Gastroesophageal sphincter (tissue), 4 donors: ENCODE data around the genes PTGS1, OR1L1, OR1L4, OR5C1 and RABGAP1.

DNA sequence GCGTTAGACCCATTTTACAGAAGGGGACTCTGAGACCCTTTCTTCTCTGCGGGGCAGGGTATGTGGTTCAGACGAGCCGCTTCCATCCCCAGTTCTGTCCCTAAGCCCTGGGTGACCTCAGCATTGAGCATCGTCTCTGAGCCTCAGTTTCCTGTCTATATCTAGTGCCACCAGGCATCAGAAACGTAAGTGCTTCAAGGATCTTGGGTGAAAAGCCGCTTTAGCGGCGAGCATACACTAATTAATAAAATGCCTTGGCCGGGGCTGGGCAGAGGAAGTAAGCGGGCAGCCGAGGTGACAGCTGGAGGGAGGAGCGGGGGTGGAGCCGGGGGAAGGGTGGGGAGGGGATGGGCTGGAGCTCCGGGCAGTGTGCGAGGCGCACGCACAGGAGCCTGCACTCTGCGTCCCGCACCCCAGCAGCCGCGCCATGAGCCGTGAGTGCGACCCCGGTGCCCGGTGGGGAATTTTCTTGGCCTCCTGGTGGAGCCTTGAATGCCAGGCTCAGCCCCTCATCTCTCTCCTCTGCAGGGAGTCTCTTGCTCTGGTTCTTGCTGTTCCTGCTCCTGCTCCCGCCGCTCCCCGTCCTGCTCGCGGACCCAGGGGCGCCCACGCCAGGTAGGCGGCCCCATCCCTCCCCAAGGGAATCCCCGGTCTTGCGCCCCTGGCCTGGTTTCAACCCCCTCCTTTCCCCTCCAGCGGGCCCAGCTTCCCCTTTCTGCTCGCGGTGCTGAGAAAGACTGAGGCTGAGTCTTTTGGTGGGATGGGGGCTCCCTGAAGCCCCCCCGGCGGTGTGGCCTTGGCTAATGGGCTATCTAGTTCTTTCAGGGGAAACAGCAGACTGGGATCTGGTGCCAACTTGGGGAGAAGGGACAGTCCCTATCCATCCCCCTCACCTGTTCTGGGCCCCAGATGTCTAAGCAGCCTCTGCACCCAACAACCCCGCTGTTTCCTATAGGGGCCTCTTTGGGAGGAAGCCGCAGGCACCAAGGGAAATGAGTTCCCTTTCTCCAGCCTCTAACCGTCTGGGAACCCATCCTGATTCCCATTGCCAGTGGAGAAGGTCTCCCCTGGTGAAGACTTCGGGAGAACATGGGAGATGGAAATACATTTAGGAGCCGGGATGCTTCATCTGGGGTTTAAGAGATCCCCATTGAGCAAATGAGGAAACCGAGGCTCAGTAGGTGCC, at the start of gene PTGS1:
Gene PTGS1 (plus strand): TSS at position 367 of the 1,186 bp plus-strand sequence.
- PRO-cap: bidirectional peak, plus-strand start at position 397 of the sequence, minus-strand start at position 214 of the sequence
- RAMPAGE, long total RNA, 4 experiments: start-site peak on the plus strand in 4 of 4 experiments, centred at positions 368 to 399 of the sequence, 19 to 115 reads per replicate

DNA sequence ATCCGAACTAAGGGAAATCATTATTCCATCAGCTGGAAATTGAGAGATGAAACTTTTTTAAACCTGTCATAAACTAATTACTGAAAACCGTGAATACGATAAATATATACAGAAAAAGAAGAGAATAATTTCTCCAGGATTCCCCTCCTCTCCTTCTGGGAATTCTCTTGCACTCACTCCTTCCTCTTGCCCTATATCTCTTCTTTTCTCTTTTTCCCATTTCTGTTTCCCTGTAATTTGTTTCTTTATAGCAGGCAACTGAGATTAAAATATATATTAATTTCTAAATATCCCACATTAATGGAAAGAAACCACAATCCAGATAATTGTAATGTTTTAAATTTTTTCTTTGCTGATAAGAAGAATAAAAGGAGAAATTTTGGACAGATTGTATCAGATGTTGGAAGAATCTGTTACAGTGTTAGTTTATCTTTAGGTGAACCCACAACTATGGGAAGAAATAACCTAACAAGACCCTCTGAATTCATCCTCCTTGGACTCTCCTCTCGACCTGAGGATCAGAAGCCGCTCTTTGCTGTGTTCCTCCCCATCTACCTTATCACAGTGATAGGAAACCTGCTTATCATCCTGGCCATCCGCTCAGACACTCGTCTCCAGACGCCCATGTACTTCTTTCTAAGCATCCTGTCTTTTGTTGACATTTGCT, at the start of gene OR1L1:
Gene OR1L1 (plus strand): TSS at position 451 of the 667 bp plus-strand sequence.
- PRO-cap: no peak
- RAMPAGE, long total RNA, 4 experiments: no peak in any of the 4 experiments

- PRO-cap: no peak
- RAMPAGE, long total RNA, 4 experiments: no peak in any of the 4 experiments
Observed at GRCh38 chr9:122723676-122724100, at the start of gene OR1L4. OR1L4 (plus strand) TSS chr9:122723990.

DNA sequence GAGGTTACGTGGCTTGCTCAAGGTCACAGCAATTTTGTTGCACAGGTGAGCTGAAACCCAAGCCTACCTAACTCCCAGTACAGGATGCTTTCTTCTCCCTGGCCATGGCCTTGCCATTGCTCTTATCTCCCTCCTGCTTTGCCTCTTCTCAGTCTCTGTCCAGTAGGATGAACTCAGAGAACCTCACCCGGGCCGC, at the start of gene OR5C1:
Gene OR5C1 (plus strand): TSS at position 168 of the 196 bp plus-strand sequence.
- PRO-cap: no peak
- RAMPAGE, long total RNA, 4 experiments: no peak in any of the 4 experiments

DNA sequence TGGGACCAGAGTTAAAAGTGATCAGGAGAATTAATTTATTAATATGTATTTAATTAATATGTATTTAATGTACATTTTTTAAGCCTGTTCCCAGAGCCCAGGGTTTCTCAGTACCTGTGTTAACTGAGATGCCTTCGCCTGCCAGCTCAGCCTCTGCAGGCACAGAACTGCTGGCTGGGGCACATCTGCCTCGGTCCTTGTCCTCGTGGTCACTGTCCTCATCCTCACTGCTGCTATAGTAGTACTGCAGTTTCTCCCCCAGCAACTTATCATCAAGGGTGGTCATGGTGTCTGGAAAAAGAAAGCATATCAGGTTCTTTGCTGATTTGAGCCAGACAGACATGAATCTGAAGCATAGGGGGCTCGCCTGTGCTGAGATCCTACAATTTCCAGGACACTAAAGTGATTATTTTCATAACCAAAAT, 1.9 kb downstream of the PDCL start:
- PRO-cap: no peak
- RAMPAGE, long total RNA, 4 experiments: no peak in any of the 4 experiments

DNA sequence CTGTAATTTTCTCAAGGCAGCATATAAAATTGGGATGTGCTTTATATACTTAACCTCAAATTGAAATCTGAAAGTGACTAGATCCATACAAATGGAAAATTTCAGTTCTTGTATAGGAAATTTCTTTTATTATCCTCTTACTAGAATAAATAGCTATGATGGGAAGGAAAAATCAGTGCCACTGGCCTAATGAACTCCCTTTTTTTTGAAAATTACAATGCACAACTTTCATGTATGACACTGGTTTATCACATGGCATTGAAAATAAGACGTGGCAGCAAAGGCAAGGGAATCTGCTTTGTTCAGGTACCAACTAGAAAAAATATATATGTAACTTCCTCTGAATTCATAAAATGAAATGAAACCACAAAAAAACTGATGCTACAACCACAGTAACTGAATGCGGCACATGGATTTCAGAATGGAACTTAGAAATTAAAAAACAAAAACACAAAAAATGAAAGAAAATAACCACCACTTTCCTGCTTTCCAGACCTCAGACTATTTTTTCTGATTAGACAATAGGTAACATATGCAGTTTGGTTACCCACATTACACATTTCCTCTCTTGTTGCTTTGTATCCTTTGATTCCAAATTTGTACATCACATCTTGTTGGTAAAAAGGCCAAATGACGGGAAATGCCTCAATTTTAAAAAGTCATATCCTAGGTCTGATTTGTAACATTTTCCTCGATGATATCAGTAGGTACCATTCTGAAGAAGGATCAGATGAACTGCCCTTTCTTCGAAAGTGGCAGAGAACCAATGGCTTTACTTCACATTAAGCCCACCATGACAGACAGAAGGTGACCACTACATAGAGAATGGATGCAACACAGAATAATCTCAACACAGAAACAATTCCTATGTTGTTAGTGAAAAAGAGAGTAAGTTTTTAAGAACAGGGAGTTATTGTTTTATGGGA, 18.0 kb upstream of the PDCL start:
- PRO-cap: no peak
- RAMPAGE, long total RNA, 4 experiments: no peak in any of the 4 experiments

DNA sequence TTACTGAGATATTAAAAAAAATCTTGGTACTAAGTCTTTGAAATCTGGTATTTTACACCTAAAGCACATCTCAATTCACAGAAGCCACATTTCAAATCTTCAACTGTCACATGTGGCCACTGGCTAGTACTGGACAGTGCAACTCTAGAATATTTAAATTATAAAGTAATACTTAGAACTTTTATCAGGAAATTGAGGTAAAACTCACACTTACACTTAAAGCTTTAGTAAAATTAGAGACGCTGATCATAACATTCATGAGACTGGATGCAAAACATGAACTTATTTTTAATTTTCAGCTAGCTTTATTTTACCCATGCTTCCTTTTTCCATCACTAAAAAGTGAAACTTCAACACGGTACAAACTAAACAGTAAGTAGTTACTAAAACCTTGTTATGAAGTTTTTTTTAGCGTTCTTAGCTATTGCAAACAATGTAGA, 2.2 kb downstream of the RC3H2 start:
- PRO-cap: no peak
- RAMPAGE, long total RNA, 4 experiments: no peak in any of the 4 experiments

GRCh38 chr9:122904415-122904746, 778 bp downstream of the RC3H2 start:
- PRO-cap: unidirectional peak, plus-strand start at chr9:122904677
- RAMPAGE, long total RNA, 4 experiments: no peak in any of the 4 experiments

- PRO-cap: bidirectional peak, plus-strand start at chr9:122941020, minus-strand start at chr9:122940778; bidirectional peak, plus-strand start at chr9:122941258, minus-strand start at chr9:122941248
- RAMPAGE, long total RNA, 4 experiments: start-site peak on the plus strand in 2 of 4 experiments, at chr9:122941025-122941062 at its widest, 102 to 126 reads per replicate
Observed at GRCh38 chr9:122940284-122941461, at the start of gene RABGAP1. RABGAP1 (plus strand) TSS chr9:122941020.

- PRO-cap: no peak
- RAMPAGE, long total RNA, 4 experiments: no peak in any of the 4 experiments
Observed at GRCh38 chr9:122954110-122954596, 13.3 kb downstream of the RABGAP1 start.

DNA sequence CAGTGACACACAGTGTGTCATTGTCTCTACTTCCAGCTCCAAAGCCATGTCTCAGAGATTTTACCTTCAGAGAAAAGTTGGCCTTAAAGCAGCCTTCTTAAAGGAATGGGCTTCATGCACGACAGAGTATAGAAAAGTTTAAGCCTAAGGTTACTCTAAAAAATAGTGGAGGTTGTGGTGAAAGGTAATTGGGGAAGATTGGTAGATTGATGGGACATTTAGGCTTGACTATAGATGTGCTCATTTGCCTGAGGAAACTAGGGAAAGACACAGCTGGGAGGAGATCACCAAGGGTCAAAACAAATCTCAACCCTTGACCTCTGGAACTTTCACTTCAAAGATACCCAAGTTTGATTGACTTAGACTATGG, 19.1 kb downstream of the RABGAP1 start:
- PRO-cap: no peak
- RAMPAGE, long total RNA, 4 experiments: no peak in any of the 4 experiments

- PRO-cap: no peak
- RAMPAGE, long total RNA, 4 experiments: no peak in any of the 4 experiments
Observed at GRCh38 chr9:123071431-123071999, 38.0 kb downstream of the GPR21 start.

GRCh38 chr9:123099206-123099873, 65.9 kb downstream of the GPR21 start:
- PRO-cap: no peak
- RAMPAGE, long total RNA, 4 experiments: no peak in any of the 4 experiments

GRCh38 chr9:123222224-123222529, 46.2 kb downstream of the STRBP start:
- PRO-cap: no peak
- RAMPAGE, long total RNA, 4 experiments: no peak in any of the 4 experiments

DNA sequence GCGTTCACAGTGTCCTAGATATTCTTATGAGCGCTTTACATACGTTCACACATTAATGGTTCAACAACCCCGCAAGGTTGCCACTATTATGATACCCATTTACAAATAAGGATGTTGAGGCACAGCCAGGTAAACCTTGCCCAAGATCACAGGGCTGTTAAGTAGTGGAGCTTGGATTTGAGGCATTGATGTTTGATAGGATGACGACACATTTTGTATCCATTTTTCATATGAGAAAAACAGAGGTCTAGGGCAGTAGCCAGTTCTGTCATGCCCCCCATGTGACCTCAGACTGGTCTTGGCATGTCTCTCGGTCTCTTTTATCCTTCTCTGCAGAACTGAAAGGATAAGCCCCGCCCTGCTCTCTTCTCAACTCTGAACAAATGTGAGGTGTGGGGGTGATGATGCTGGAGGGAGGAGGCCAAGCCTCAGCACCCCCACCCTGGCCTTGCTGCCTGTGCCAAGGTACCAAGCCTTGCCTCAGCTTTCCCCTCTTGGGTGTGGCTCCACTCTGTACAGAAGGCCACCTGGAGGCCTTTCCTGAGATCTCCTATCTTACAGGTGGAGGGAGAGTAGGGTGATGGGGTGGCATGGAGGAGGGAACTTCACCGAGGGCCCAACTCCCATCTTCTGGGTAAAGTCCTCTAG, 19.6 kb upstream of the CRB2 start:
- PRO-cap: no peak
- RAMPAGE, long total RNA, 4 experiments: no peak in any of the 4 experiments

DNA sequence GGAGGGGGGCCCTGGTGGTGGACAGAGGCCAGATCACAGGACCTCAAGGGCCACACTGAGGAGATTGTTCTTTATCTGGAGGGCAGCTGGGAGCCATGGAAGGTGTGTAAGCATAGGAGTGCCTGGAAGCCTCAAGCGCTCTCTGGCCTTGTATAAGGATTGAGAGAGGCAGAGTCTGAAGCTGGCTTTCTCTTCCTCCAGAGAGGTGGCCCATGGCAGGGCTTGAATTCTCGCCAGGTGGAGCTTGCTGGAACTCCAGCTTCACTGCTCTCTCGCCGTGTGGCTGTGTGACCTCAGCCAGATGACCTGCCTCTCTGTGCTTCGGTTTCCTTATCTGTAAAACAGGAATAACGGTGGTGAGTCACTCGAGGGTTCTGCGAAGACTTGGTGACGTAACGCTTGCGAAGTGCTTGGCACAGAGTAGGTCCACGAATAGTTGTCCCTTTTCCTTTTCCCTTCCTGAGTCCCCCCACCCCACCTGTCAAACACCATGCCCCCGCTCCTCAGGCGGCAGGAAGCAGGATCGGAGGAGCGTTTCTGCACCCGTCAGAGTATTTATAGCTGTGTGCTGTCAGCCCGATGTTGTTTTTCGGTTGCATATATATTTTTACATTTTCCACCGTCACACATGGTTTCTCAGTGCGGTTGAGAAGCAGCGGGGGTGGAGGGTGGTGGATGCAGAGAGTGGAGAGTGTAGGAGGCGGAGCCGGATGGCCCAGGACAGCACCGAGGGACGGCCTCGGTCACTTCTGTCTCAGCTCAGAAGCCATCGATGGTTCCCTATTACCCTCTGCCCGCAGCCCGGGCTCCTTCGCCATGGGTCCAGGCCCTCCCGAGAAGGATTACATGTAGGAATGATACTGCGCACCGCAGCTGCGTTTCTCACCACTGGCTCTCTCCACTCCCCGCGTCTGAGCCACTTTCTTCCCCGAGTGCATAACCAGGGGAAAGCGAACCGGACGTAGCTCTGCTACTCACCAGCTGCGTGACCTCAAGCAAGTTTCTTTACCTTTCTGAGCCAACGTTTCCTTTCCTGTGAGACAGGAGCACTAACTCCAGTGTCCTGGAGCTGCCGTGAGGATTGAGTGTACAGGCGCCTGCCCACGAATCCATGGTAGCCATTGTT, 16.8 kb upstream of the CRB2 start:
- PRO-cap: no peak
- RAMPAGE, long total RNA, 4 experiments: no peak in any of the 4 experiments

DNA sequence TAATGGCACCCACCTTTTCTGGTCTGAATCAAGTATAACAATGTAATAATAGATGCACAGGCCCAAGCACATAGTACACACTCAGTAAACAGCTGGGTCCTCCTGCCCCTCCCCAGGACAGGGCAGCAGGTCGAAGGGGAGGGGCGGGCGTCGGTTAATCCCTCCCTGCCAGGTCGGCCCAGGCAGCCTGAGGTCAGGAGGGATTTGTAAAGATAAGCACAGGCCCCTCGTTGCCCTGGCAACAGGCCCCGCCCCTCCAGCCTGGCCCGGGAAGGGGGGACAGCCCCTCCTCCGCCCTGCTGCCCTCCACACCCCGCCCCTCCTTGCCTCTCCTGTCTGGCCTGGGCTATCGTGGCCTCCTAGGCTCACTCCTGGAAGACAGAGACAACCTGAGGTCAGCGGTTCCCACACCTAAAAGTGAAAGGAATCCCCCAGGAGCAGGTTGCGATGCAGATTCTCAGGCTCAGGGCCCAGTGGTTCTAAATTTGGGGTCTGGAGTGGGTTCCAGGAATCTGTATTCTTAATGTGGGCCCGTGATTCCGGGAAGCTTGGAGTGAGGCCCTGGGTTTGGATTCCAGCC, 4.2 kb downstream of the CRB2 start:
- PRO-cap: no peak
- RAMPAGE, long total RNA, 4 experiments: no peak in any of the 4 experiments

DNA sequence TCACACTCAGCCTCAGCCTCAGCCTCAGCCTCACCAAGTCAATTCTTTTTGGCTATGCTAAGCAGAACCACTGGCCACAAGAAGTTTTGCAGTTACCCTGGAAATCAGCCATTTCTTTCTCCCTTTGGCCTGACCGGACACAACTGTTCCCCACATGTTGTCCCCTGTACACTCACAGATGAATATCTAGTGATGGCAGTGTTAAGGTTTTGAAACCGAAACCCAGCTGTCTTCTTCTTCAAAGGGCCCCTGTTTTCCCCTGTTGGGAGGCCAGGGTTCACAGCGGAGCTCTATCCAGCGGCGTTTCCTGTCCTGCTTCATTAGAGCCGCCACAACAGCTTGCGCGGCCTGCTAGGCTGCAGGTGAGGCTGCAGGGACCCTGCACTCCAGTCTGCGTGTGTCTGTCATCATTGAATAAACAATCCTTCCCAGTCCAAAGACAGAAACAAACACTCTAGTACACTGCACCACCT, 250.5 kb downstream of the DENND1A start:
- PRO-cap: no peak
- RAMPAGE, long total RNA, 4 experiments: no peak in any of the 4 experiments

DNA sequence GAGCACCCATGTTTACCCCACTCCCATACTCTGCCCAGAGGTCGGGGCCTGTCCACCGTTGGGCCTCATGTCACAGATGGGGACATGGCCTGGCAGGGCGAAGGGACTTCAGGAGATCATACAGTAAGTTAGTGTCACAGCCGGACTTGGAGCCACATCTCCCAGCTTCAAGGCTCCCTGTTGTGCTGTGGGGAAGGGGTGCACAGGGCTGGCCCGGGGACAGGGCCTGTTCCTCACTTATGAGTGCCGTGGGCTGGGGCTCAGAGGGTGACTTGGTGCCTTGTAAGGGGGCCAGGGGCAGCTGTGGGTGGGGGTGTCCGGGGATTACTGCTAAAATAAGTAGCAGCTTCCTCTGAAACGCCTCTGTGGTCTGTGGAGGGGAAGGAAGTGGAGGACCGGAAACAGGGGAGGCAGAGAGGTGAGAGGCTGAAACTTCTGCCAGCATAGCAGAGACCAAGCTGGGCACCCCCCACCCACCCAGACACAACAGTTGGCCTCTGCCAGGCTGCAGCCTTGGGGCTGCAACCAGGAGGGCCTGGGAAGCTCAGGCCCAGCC, 41.2 kb upstream of the NEK6 start:
- PRO-cap: no peak
- RAMPAGE, long total RNA, 4 experiments: no peak in any of the 4 experiments

DNA sequence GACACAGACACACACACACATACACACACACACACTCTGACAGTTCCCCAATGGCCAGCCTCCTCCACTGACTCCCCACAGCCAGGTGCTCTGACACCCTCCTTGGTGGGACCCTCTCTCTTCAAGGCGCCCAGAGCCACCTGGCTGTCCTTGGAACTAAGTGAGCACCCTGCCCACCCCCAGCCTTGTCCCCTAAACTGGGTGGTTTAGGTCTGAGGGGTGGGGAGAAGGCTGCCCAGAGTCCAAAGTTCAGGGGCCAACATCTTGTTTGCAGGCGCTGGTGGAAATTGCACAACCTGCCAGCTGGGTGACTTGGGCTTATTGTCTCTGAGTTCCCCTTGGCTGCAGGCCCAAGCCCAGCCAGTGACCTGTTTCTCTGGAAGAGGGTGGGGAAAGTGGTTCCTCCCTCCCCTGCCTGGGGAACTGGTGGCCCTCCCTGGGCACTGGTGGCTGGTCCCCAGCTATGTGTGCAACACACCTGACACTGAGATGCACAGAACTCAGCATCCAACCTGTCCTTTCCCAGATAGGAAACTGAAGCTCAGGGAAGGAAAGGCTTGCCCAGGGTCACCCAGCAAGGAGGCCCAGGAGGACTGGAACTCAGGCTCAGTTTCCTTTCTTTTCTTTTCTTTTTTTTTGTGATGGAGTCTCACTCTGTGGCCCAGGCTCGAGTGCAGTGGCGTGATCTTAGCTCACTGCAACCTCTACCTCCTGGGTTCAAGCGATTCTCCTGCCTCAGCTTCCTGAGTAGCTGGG, 34.3 kb upstream of the NEK6 start:
- PRO-cap: no peak
- RAMPAGE, long total RNA, 4 experiments: no peak in any of the 4 experiments